Tibial artery (tissue), 1 donor: ENCODE data around the genes TMEM135, IZUMO1R and ANKRD49.

- PRO-cap: unidirectional peak, plus-strand start at chr11:86953135
Observed at GRCh38 chr11:86952909-86953567, 2.2 kb downstream of the FZD4 start.

DNA sequence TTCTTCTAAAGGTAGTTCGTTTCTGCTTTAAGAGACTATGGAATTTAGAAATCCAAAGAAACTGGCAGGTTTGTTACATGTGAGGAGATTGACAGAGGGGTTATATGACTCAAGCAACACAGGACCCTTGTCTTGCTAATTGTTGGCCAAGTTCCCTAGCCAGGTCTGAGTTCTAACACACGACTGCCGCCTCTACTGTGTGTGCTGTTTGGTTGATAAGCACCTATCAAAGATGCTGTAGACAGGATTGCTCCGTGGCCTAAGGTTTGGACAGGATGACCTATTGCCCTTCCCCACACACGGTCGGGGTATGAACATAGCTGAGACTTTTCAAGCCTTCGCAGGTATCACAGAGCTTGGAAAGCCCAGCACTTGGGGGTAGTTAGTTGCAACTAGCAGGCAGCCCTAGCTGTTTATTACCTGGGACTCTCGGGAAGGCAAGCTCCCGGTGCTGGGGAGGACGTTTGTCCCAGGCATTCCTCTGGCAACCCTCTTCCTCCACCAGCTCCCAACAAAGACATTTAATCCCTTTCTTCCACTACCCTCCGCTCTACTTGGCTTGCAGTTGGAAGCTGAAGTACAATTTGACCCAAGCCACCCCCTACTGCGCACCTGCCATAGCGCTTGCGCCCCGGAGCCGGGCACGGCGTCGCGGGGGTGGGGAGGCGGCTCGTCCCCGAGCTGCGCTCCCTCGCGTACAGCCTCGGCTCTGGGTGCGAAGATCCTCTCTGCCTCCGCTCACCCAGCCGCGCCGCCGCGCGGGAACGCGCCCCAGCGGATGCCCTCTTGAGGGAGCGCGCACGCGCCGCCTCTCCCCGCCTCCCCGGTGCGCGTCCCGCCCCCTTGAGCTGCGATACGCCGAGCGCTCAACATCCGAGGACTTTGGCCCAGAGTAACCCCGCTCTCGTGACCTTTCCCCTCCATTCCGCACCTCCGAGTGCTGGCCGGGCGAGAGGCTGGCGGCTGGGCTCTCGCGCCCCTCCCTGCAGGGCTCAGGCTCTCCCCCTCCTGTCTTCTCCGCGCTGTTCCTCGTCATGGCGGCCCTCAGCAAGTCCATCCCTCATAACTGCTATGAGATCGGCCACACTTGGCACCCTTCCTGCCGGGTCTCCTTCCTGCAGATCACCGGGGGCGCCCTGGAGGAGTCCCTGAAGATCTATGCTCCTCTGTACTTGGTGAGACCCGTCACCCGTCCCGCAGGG, at the start of gene TMEM135:
Gene TMEM135, plus strand, starts transcription at position 923 of the 1,202 bp plus-strand sequence.
- PRO-cap: bidirectional peak, plus-strand start at position 1,025 of the sequence, minus-strand start at position 711 of the sequence

- PRO-cap: no peak
Observed at GRCh38 chr11:87358390-87358792, 320.7 kb downstream of the TMEM135 start.

DNA sequence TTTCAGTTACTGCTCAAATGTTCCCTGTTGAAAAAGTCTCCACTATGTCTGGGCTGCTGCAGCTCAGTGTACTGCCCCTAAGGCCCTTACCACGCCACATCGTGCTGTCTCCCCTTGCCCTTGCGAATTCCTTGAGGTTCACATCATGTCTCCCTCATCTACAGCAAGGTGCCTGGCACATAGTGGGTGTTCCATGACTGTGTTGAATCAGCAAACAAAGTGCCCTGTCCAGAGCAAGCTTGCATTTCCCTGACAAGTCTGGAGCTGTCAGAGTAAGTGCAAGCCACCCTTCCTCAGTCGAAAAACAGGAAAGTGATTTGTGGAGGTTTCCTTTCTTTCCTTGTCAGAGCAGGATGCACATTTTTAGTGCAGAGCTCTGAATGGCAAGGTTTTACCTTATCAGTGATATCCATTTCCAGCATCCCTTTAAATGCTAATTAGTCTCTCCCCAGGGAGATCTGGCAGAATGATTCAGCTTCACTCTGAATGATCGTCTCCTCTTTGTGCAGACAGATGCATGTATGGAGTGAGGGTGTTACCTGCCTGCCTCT, 331.2 kb downstream of the TMEM135 start:
- PRO-cap: no peak

GRCh38 chr11:91790605-91790809, 434.1 kb upstream of the FAT3 start:
- PRO-cap: no peak

GRCh38 chr11:92226056-92226618, 1.5 kb downstream of the FAT3 start:
- PRO-cap: bidirectional peak, plus-strand start at chr11:92226399, minus-strand start at chr11:92226215

DNA sequence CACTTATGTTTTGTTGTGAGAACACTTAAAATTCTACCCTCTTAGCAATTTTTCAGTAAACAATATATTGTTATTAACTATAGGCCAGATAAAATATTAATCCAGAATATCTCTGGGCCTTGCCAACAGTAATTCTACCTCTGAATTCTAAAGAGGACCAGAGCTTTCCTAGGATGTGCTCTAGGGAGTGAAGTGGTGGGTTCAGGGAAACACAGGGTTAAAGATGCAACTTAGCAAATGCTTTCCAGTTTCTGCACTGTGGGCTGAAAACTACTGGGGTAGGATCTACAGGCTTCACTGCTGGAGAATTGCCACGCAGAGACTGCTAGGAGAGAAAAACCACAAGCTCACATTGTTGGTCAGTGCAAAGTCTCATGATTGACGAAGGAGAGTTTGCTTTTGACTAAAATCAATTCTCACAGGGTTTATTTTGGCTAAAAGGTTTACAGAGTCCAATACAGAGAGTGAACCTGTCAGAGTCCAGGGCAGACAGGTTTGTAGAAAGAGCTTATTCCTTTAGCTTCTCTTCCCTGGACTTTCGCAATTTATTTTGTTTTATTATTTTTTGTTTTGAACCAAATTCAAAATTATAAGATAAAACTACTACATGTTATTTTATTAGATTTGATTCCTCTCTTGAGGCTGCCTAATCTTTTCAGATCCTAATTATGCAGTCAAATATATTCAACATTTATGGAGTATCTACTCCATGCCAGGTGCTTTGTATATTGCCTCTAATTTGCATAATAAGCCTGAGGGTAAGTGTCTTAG, 64.6 kb downstream of the MTNR1B start:
- PRO-cap: no peak

DNA sequence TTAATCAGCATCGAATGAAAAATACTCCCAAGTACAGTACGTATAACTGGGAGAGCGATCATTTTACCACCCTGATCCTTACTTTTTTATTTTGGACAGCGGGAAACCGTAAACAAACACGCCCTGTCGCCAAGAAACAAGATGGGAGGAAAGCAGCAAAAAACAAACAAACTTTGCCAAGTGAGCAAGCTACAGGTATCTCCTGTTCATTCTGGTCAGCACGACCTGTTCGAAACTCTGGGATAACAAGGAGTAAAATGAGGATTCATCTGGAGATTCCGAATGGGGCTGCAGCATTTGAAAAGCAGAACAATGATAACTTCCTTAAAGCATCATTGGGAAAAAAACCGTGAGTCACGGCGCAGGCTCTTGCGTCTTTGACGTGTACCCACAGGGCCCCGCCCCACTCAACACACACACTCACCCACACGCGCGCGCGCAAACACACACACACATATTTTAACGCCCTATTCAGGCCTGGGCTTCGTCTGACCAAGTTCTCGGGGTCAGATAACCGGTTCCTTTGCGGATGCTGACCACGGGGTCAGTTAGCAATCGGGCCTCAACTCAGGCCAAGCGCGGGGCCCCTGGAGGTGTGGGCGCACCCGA, 577 bp downstream of the SLC36A4 start:
- PRO-cap: bidirectional peak, plus-strand start at position 423 of the sequence, minus-strand start at position 299 of the sequence

- PRO-cap: no peak
Observed at GRCh38 chr11:93715987-93716485, 25.3 kb downstream of the TAF1D start.

GRCh38 chr11:93842387-93842856, 8.0 kb downstream of the VSTM5 start:
- PRO-cap: no peak

DNA sequence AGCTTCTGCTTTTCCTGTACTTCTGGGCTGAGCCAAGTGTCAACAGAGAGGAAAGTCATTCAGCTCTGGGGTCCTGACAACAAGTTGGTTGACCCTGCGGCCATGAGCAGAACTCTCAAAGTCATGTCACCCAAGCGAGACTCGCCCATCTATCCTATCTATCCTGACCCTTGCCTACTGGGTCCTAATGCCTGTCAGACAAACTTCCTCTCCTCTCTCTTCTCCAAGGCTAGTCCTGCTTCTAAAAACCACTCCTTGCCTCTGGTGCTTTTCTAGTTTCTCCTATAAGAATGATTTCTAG, 9.7 kb upstream of the PANX1 start:
- PRO-cap: no peak

DNA sequence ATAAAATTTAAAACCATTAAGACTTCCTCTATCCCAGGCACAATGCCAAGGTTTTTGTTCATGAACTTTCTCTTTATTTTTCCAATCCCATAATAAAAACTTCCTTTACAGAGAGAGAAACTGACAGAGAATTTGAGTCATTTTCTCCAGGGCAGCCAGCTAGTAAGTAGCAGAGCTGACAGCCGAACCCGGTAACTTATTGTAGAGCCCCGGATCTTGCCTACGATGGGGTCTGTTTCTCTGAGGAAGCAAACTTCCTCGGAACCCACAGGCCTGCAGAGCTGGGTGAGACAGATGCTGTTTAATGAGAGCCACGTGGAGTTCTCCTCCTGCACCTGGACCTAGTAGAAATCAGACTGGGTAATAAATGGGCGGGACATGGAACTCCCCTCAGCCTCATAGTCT, at the start of gene IZUMO1R:
Gene IZUMO1R, plus strand, starts transcription at position 152 of the 405 bp plus-strand sequence.
- PRO-cap: no peak

DNA sequence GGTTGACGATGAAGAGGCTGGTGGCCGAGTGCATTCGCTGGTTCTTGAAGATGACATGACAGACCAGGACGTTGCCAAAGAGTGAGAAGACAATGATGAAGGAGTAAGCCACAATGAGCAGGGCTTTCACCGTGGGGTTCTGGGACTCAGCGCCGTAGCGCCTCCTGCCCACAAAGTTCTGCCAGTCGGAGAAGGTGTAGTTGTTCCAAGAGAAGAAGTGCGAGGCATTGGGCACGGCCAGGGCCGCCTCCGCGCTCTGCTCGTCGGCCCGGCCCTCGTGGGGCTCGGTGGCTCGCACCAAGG, 357 bp downstream of the GPR83 start:
- PRO-cap: no peak

- PRO-cap: bidirectional peak, plus-strand start at chr11:94493984, minus-strand start at chr11:94493834
Observed at GRCh38 chr11:94493339-94494554, at the start of gene ANKRD49. Gene ANKRD49, plus strand, starts transcription at chr11:94493984.

GRCh38 chr11:94638809-94639484, 71.8 kb downstream of the PIWIL4 start:
- PRO-cap: no peak

GRCh38 chr11:94647681-94648482, 80.7 kb downstream of the PIWIL4 start:
- PRO-cap: no peak

GRCh38 chr11:94750489-94751239, 17.5 kb upstream of the AMOTL1 start:
- PRO-cap: no peak

DNA sequence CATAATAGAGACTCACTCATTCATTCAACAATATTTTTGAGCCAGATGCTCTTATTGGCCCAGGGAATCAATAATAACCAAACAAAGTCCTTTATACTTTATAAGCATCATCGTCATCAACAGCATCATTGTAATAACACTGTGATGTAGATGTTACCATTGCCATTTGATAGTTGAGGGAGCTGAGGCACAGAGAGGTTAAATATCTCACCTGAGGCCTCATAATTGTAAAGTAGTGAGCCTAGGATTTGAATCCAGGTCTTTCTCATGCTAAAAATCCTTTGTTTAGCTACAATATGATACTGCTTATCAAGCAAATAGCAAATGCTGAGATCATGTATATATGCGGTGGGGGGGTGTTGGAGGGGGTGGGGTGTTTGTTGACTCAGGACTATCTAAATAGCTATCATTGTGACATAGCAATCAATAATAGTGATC, 79.3 kb downstream of the AMOTL1 start:
- PRO-cap: no peak

DNA sequence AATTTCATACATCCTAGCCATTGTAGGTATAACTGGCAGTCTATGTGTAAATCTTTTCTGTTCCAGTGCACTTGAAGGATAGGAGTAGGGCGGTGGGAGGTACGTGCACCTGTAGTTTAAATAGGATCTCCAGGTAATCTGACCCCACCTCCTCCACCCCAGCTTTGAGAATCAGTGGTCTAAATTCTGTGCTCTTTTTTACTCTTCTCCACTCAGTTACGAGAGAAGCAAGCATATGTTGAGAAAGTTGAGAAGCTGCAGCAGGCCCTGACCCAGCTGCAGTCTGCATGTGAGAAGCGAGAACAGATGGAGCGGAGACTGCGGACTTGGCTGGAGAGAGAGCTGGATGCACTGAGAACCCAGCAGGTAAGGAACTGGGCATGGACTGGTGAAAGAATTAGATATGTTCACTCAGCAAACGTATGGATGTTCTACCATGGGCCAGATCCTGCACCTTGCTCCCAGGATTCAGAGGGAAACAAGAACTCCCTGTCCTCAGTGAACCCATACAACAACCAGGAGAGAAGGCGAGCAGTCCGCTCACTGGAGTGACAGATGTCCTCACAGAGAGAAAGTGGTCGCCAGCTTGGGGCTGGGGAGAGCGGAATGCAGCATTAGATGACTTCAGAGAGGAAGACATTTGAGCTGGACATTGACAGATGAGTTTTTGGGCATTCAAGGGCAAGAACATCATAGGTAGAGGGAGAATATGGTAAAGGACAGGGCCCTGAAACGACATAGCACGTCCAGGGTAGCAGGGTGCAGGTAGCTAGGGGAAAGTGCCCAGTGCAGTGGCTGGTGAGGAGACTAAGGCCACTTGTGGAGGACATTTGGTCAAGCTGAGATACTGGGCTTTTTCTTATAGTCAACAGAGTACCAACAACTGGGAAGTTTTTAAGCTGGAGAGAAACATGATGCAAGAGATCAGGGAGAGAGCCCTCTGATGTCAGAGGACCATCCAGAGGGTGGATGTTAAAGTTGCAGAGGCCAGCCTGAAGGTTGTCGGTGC, 85.9 kb downstream of the AMOTL1 start:
- PRO-cap: no peak

GRCh38 chr11:94876600-94877248, 96.6 kb downstream of the CWC15 start:
- PRO-cap: no peak